Karpas-422 (cell line): ENCODE measurements around the genes PORCN, PIM2, CCDC120, MAGIX and GAGE1.

GRCh38 chrX:48477078-48477497 is 1.1 kb downstream of the FTSJ1 start:
- PRO-cap: no peak
- RAMPAGE, long total RNA: no peak

DNA sequence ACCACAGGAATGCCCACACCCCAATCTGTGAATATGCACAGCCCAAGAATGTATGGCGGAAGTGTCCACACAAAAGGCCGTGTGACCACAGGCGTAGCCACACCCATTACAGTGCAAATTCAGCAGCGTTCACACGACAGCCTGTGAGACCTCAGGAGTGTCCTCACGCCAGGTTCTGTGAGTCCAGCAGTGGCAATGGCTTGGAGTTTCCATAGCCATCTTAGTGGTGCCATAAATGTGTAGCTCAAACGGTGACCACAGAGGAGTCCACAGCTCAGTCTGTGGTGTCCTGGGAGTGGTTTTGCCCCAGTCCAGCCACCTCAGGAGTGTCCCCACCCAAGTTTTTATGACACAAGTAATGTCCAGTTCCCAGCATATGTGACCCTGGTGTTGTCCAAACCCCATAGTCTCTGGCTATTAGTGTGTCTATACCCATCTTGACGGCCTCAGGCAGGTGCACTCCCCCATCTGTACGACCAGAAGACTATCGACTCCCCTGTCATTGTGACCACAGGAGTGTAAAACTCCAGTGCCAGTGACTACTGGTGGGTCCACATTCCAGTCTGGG is 11.7 kb downstream of the FTSJ1 start:
- PRO-cap: no peak
- RAMPAGE, long total RNA: no peak

GRCh38 chrX:48508750-48509258 is at the start of gene PORCN:
PORCN (plus strand) TSS chrX:48508992.
- PRO-cap: no peak
- RAMPAGE, long total RNA: no peak

DNA sequence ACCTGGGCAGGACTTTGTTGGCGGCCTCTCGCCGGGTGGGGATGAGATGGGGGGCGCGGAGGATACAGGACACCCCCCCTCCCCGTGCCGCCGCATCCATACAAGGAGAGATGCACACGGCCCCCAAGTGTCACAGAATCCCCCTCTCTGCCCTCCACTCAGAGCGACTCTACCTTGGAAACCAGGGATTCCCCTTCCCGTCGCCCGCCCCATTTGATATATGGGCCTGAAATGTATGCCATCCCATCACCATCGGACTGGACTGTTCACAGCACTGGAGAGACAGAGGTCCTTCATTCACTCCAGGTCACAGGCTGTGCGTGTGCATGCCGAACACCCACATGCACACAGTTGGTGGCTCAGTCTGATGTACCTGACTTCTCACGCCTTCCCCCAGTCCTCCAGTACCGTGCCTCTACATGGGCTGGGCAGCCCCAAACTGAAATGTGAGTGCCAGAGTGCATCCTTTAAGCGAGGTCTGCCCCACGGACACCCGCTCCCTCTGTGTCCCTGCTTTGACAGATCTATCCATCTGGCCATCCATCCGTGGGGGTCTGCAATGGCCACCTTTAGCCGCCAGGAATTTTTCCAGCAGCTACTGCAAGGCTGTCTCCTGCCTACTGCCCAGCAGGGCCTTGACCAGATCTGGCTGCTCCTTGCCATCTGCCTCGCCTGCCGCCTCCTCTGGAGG is 615 bp downstream of the PORCN start:
- PRO-cap: no peak
- RAMPAGE, long total RNA: no peak

DNA sequence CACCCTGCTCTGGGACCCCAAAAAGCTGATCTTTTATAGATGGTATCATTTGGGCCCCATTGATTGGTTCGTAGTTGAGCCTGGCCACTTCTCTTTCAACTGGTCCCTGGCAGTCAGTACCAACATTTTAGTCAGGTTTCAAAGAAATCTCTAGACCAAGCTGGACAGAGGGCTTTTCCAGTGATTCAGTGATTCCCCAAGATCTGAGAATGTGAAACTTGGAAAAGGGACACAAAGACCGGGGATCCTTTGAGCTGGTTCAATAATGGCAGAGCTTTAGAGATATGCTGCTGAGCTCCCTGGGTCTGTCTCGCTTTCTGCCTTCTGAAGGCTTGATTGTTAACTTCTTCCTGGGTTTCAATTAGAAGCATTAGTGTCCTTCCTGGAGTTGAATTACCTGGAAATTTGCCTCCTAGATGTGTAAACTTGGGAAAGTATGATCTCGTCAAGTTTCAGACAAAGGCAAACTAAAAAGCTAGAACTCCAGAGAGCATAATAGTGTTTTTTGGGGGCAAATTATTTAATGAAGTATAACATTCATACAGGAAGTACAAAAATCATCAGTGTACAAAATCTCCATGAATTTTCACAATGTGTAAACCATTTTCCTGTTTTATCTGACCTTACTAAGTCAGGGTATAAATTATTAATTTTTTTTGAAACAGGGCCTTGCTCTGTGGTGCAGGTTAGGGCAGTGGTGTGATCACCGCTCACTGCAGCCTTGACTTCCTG is 1.3 kb upstream of the TBC1D25 start:
- PRO-cap: no peak
- RAMPAGE, long total RNA: no peak

DNA sequence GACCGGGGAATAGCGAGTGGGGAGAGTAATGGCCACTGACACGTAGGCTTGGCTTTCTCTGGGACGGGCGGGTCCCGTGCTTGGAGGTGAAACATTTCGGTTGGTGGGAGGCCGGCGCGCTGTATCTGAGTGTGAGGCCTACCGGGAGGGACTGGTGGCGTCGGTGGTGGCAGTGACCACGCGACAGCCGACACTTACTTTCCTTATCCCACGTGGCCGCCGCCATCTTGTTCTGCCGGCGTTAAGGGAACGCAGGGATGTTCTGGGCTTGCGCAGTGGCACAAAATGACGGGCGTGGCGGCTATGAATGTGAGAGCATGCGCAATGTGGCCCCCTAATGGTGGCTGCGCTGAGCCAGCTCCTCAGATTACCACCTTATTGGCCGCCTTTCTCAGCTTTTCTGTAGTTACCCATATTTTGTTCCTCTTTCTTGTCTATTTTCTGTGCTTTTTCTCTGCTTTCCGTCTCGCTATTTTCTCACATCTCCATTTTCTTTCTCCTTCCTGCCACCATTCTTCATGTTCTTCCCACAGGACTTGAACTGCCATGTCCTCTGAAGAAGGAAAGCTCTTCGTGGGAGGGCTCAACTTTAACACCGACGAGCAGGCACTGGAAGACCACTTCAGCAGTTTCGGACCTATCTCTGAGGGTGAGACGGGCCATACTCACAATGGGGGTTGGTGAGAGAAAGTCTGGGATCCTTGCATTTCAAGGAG is 509 bp downstream of the RBM3 start:
- PRO-cap: unidirectional peak, minus-strand start at position 218 of the sequence
- RAMPAGE, long total RNA: no peak

GRCh38 chrX:48578648-48579630 is 4.7 kb downstream of the RBM3 start:
- PRO-cap: no peak
- RAMPAGE, long total RNA: no peak

DNA sequence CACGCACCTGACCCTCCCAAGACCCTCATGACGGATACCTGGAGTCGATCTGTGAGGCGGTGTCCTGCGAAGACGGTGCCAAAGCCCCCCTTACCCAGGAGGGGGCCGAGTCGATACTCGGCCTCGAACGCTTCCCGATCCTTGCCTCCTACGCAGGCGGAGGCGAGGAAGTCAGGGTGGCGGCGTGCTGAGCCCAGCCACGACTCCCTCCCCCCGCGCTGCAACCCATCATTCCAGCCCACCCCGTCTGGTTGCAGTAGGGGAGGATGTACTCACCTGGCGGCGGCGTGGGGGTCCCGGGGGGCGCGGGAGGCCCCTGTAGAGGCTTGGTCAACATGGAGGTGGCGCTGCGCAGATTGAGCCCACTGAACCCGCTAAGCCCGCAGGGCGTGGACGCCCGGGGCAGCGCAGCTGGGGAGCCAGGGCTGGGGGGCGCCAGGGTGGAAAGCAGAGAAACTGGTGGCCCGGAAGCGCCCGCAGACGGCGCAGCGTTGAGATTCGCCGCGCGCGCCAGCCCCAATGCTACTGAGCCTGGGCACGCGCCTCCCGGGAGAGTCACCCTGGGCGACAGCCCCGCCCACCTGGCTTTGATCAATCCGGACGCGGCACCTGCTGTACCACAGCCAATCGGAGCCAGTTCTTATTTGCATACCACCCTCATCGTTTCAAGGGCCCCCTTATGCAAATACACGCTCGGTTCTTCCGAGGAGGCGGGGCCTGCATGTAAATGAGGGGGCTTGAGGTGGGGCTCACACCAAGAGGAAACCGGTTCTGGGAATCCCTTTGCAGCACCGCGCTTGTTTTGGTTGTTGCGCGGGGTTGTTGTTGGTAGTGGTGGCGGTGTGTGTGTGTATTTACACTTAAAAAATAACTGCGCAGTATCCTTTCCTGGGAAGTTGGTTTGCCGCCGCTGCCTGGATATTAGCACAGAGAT is at the start of gene PIM2:
Gene PIM2, minus strand, starts transcription at position 527 of the 934 bp plus-strand sequence.
- PRO-cap: unidirectional peak, minus-strand start at position 527 of the sequence
- RAMPAGE, long total RNA: no peak

GRCh38 chrX:48920357-48920965 is 1.6 kb upstream of the PIM2 start:
- PRO-cap: no peak
- RAMPAGE, long total RNA: no peak

DNA sequence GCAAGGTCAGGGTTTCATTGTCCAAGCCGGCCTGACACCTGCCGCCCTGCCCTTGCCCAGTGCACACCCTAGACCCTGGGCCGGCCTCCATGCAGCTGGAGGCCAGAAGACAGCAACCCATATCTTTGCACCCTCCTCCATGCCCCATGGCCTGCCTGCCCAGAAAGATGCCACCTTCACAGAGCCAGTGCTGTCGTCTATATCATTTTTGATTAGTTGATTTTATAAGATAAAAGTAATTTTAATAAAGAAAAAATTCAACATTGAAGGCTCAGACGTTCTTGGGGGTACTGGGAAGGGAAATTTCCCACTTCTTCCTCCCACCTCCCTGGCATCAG is 3.6 kb upstream of the PIM2 start:
- PRO-cap: no peak
- RAMPAGE, long total RNA: no peak

GRCh38 chrX:48937539-48938058 is 18.8 kb upstream of the PIM2 start:
- PRO-cap: no peak
- RAMPAGE, long total RNA: no peak

DNA sequence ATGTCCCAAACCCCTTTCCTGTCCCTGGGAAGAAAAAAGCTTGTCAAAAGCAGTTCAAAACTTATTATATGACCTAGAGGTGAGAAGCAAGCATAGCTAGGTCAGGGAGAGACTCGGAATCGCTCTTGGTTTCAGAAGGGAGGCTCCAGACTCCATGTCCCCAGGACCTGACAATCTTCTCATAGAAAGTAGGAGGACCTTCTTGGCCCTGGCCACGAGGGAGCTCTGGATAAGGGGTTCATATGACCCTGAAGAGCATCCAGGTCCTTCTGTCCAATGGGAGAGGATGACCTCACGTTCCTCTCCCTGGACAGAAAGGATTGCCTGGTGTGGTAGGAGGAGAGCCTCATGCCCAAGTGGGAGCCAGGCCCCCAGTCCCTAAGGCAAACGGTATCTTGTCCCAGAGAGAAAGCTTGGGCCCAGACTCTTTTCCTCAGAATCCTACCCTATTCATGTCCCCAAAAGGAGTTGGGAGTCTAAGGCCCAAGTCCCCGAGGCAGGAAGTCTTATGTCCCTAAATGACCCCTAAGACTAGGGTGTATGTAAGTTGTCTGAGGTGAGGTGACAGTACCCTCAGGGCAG is 2.6 kb downstream of the OTUD5 start:
- PRO-cap: no peak
- RAMPAGE, long total RNA: no peak

DNA sequence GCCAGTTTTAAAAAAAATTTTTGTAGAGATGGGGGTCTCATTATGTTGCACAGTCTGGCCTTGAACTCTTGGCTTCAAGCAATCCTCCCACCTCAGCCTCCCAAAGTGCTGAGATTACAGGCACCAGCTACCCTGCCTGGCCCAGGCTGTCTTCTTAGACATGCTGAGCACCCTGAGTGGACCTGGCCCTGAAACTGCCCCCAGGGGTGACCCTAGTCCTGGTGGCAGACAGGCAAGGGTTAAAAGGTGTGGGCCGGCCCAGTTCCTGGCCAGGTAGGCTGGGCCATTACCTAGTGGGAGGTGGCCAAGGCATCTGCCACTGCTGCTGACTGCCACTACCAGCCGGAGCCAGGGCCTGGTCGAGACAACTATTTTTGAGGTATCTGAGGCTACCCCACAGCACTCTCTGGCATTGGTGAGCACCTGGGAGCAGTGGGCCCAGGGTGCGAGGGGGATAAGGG is at the start of gene CCDC120:
Gene CCDC120, plus strand, starts transcription at position 319 of the 461 bp plus-strand sequence.
- PRO-cap: no peak
- RAMPAGE, long total RNA: no peak

DNA sequence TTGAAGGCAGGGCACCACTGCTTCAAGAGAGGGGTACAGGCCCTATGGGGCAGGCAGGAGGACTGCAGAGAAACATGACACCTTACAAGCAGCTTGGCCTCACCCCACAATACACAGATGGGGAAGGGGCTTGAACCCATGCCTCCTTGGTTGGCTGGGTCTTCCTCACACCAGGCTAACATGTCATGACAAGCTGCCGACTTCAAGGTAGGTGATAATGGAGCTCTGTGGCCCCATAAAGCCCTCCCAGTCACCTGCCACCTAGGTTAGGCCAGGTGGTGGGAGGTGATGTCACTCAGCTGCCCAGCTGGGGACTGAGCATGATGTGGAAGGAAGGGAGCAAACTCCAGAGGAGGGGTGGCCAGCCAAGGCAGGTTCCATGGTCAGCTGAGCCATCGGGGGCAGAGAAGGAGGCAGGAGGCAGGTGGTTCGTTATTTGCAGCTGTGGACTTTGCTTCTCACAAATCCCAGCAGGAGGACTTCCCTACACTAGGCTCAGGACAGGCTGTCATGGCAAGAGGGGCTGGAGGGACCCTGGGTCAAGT is 2.0 kb downstream of the CCDC120 start:
- PRO-cap: no peak
- RAMPAGE, long total RNA: no peak

- PRO-cap: bidirectional peak, plus-strand start at chrX:49100928, minus-strand start at chrX:49100935
- RAMPAGE, long total RNA: no peak
Measured at GRCh38 chrX:49100609-49101697, 21.3 kb upstream of the WDR45 start.

DNA sequence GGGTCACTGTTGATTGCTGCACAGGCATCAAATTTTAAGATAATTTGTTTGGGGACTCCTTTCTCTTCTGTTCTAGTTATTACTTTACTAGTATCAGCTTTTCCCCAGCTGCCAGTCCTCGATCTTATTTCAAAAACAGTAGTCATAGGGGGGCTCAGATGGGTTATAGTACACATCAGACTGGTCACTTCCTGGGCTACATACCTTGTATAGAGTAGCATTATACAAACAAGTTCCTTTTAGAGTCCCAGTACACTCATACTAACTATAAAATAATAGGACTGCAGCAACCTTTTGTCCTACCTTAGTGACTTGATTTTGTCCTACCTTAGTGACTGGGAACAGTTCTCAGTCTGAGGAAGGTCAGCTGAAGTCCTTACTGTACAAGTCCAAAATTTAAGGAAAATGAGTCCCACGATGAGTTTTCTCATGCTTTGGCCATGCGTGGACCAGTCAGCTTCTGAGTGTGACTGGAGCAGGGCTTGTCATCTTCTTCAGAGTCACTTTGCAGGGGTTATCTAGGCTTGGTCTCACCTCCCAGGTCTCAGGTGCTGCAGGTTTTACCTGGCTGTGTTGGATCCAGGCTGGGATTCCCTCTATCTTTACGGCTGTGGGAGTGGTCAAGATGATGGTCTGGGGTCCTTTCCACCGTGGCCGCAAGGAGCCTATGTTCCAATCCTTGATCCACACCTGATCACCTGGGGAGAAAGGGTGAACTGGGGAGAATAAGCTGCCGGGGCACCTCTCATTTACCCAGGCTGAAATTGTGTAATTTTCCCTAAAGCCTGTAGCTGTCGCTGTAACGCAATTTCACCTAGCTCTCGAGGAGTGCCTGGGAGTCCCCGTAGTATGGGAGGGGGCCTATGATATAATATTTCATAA is 18.4 kb upstream of the GPKOW start:
- PRO-cap: no peak
- RAMPAGE, long total RNA: no peak

DNA sequence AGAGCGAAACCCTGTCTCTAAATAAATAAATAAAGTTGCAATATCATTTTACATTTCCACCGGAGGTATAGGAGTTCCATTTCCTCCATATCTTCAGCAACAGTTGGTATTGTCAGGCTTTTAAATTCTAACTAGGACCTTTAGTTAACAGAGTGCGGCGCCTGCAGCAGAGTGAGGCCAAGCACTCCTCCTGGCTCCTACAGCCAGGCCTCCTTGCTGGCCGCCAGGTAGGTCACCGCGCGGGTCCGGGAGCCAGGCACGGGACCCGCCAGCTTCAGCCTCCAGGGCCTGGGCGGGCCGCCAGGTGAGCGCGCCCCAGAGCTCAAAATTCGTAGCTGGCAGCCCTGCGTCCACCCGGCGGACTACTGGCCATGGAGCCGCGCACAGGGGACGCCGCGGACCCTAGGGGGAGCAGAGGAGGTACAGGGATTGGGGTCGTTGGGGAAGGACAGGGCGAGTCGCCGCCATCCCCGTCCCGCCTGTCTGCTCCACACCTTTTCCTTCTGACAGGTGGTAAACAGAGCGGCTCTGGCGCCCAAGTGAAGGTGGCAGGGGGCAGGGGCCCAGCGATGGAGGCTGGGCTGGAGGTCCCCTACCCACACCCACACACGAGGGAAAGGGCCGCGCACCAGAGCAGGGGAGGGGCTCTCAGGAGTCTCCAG is at the start of gene MAGIX:
Gene MAGIX, plus strand, starts transcription at position 240 of the 662 bp plus-strand sequence.
- PRO-cap: no peak
- RAMPAGE, long total RNA: no peak

DNA sequence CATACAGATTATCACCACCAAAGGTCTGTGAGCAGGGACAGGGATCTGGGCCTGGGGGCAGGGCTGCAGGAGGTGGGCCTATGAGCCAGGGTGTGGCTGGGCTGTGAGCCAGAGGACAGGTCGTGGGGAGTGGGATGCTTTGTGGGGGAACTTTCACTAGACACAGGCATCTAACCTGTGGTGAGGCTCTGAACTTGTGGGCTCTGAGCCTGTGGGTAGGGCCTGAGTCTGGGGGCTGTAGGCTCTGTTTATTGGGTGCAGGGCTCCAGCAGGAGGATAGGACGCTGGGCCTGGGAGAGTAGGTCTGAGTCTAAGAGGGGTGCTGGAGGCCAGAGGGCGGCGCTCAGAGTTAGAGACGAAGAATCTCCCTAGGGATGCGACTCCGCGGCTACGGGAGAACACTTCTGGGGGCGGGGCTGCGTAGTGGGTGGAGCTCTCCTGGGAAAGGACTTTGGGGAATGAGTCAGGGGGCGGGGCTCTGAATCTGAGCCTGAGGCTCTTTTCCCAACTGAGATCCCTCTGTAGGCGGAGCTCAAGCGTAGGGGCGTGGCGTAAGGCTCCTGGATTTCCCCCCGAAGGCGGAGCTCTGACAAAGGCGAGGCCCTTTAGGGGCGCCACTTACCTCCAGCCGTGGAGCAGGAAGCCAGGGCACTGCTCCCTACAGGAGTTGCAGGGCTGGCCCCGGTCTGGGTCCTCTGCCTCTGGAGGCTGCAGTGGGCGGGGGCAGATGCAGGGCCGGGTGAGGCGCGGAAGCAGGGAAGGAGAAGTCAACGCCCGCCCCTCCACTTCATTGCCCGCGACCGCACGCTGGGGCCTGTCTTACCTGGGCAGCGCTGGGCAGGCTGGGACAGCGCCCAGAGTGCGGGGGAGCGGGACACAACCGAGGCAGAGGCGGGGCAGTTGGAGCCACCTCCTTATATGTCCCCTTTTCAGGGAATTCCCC is 1.9 kb downstream of the PRICKLE3 start:
- PRO-cap: no peak
- RAMPAGE, long total RNA: no peak

GRCh38 chrX:49598814-49599315 is at the start of gene GAGE1:
GAGE1 (plus strand) TSS chrX:49599020.
- PRO-cap: no peak
- RAMPAGE, long total RNA: no peak

DNA sequence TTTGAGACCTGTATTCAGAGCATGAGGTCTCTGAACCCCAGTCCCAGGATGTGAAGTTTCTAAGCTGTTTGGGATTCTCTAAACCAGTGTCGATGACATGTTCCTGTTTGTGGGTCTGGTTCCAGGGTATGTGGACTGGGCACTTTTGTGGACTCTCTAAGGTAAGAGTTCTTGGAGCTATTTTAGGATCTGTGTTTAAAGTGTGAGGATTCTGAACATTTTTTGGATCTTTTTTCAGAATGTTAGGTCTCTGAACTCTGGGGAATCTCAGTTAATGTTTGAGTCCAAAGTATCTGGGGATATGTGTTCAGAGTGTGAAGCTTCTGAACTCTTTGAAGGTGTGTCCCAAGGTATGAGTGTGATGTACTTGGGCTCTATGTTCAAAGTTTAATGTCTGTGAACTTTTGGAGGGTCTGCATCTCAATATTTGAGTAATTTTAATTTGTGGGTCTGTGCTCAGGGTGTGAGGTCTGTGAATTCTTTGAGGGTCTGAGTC is 35.5 kb upstream of the PAGE4 start:
- PRO-cap: no peak
- RAMPAGE, long total RNA: no peak